Peripheral blood mononuclear cell (primary cell): ENCODE measurements around the genes MXI1, SMNDC1 and DUSP5.

- PRO-cap, 8 experiments, result no peak in any of the 8 experiments
Measured at GRCh38 chr10:109282660-109283086, 640.6 kb downstream of the XPNPEP1 start.

DNA sequence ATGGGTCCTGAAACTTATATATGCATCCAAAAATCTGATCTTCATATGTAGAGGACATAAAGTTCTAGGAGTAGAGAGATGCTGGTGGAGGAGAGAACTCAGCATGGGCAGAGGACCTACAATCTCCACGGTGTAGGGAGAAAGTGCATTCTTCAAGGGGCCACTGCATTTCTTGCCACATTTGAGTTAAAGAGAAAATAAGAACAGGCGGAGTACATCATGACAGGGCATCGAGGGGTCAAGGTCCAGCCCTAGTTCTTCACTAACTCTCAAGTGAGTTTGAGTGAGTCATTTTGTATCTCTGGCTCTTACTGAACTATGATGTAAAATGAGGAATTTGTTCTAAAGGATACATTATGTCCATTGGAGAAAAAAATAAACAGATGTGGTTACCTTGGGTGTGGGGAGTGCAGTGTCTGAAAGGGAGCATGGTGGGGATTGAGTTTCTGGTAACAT is 182.9 kb downstream of the XPNPEP1 start:
- PRO-cap, 8 experiments, result no peak in any of the 8 experiments

GRCh38 chr10:110204042-110204395 is 3.4 kb upstream of the MXI1 start:
- PRO-cap, 8 experiments, result no peak in any of the 8 experiments

DNA sequence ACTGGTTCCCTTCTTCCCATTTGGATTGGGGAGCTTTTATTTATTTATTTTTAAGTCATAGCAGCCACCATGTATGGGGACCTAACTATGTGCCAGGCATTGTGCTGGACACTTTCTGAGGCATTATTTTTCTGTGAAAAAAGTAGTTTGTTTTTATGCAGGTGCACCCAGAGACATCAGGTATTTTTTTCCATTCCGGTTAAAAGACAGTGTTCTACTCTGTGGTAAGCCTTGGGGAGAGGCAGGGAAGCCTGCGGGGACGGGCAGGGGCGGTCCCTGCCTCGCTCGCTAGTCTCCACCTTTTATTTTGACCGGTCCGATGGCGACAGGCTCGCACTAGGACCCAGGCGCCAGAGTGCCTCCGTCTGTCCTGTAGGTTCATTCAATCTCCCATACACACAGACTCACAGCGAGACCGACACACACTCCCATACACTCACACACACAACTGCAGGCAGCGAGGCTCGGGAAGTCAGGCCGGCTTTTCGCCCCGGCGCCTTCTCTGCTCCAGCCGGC is at the start of gene MXI1:
Gene MXI1, plus strand, starts transcription at position 393 of the 516 bp plus-strand sequence.
- PRO-cap, 8 experiments, result peak in 2 of 8 experiments; most common plus-strand start position 447 of the sequence (in 2)

DNA sequence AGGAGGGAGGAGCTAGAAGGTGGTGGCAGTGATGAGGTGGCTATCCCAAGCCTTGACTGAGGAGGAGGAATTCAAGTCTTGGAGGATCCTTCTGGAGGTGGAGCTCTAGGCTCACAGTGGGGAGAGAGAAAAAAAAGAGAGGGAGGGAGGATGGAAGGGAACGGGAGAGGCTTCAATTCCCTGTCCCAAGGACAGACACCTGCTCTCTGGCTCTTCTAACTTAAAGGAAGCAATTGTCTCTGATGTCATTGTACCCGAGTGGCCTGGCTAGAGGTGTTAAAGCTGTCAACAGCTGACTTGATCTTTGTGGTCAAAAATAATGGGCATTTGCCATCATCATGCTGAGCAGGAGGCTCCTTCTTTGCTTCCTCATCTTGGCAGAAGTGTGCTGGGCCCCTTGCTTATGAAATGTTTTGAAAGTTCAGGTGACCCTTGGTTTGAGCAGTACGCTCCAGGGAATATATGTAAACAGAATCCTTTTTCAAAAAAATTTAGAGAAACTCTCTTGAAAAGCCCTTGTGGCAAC is 8.4 kb downstream of the MXI1 start:
- PRO-cap, 8 experiments, result no peak in any of the 8 experiments

- PRO-cap, 8 experiments, result no peak in any of the 8 experiments
Measured at GRCh38 chr10:110297388-110298020, 7.2 kb downstream of the SMNDC1 start.

- PRO-cap, 8 experiments, result peak in 8 of 8 experiments; most common plus-strand start chr10:110305049 (in 4); most common minus-strand start chr10:110304920 (in 8)
Measured at GRCh38 chr10:110304642-110305460, at the start of gene SMNDC1. TSS of gene SMNDC1 (minus strand) at chr10:110304920.

DNA sequence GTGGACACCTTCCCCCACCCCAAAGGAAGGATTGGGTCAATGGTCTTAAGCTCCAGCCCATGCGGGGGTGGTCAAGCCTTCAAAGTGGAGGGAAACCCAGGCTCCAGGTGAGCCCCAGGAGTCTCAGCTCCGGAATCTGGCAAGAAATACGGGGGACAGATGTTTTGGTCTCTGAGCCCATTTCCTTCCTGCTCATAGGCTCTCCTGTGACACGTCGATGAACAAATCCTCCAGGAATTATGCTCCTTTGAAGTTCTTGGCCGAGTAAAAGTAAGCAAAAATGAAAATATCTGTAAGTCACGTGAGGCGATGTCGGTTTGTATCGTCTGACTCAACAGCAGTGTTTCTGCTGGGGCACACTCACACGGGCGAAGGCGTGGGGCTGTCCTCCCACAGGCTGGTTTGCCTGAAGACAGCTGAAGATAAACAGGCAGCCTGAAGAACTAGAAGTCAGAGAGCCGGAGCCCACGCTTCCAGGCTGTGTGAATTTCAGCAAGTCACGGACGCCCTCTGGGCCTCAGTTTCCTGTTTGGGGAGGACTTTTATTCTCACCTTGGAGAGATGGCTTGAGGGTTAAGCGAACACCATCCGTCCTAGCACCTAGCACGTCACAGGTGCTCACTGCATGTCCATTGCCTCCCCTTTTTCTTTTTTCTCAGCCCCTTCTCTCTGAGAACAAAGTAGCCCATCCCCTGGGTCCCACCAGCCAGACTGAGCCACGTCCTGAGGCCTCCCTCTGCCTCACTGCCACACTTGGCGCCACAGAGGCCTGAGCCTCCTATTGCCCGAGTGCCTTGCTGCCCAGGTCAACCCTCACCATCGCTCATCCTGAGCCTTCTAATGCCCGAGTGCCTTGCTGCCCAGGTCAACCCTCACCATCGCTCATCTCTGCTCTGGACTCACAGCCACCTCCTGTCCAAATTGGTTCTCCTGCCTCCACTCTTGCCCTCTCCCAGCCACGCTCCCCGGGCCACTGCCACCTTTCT is 52.8 kb upstream of the SMNDC1 start:
- PRO-cap, 8 experiments, result peak in 6 of 8 experiments; most common plus-strand start position 363 of the sequence (in 5)

DNA sequence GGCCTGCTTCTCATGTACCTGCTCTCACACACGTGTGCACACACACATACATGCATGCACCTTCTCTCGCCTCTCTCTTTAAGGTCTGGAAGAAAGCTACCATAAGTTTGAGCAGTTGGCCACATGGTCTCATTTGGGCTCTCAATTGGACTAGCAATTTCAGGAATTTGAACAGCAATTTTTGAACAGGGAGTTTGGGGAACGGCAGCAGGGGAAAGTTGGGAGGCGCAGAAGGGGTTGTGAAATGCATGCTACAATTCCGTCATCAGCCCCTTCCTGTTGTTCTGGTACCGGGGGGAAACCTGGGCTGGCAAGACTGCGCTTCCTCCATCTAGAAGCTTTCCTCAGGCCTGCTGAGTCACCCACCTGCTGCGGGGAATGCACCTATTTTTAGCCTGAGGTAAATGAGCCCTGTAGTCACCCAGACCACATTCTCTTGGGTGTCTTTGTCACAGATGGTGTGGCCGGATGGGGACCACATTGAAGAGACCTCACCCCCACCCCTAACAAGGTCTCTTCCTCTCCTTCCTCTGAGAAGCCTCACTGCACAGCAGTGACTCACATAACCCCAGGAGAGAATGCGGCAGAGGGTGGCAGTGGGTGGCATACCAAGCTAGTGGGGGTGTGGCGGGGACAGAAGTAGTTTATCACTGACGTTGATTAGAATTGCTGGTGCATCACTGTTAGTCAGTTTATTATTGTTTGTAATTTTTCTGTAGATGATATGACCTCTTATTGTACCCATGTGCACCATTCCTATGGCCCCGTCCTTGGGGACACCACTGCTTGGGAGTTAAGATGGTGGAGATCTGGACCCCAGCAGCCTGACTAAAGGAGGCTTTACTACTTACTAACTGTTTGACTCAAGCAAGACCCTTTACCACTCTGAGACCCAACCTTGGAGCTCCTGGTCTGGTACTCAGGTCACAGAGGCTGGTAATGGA is 83.1 kb upstream of the DUSP5 start:
- PRO-cap, 8 experiments, result peak in 7 of 8 experiments; most common plus-strand start position 431 of the sequence (in 6); most common minus-strand start position 580 of the sequence (in 7)

GRCh38 chr10:110420759-110421106 is 77.0 kb upstream of the DUSP5 start:
- PRO-cap, 8 experiments, result peak in 4 of 8 experiments; most common plus-strand start chr10:110420902 (in 2)

- PRO-cap, 8 experiments, result peak in 8 of 8 experiments; most common plus-strand start chr10:110497907 (in 8); most common minus-strand start chr10:110497739 (in 7)
Measured at GRCh38 chr10:110497121-110498047, at the start of gene DUSP5. TSS of gene DUSP5 (plus strand) at chr10:110497907.

GRCh38 chr10:110504857-110505250 is 7.1 kb downstream of the DUSP5 start:
- PRO-cap, 8 experiments, result peak in 3 of 8 experiments; most common plus-strand start chr10:110505055 (in 3)

DNA sequence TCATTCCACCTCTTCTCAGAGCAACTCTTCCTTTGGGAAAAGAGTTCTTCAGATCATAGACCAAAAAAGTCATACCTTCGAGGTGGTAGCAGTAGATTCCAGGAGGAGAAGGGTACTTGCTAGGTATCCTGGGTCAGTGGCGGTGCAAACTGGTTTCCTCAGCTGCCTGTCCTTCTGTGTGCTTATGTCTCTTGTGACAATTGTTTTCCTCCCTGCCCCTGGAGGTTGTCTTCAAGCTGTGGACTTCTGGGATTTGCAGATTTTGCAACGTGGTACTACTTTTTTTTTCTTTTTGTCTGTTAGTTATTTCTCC is 13.4 kb downstream of the DUSP5 start:
- PRO-cap, 8 experiments, result peak in 4 of 8 experiments; most common plus-strand start position 129 of the sequence (in 4)

GRCh38 chr10:110511422-110511947 is 13.8 kb downstream of the DUSP5 start:
- PRO-cap, 8 experiments, result peak in 4 of 8 experiments; most common plus-strand start chr10:110511639 (in 2)

DNA sequence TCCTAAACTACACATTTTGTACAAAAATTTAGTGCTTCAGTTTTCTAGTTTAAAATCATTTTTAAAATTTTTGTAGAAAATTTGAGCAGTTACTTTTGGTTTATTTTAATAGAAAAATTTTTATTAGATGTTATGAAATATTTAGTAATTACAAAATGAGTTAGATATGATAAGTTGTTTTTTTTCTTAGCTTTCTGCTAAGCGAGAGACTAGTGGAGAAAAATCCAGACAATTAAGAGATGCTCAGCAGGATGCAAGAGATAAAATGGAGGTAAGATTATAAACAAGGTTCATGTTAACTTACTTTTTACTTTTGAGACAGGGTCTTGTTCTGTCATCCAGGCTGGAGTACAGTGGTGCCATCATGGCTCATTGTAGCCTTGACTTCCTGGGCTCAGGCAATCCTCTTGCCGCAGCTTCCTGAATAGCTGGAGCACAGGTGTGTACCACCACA is 14.9 kb downstream of the SMC3 start:
- PRO-cap, 8 experiments, result no peak in any of the 8 experiments

DNA sequence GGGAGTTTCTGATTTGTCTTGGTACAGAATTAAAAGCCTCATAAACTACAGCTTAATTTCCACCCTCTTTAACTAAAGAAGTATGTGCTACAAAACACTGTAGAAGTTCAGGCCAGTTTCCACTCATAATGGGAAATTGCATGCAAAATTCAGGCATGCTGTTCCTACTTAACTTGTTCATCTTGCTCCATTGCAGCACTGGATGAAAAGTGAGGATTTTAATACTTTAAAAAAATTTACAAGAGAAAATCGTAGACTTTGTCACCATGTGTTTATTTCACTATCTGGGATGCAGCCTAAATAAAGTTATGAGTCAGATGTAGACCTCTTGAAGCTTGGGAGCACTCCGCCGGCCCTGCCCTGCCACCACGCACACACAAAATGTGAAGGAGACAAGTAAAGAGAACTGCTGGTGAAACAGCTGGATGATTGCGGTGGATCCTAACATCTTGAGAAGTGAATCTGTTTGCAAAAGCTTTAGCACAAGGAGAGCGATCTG is 40.4 kb downstream of the RBM20 start:
- PRO-cap, 8 experiments, result no peak in any of the 8 experiments

- PRO-cap, 8 experiments, result no peak in any of the 8 experiments
Measured at GRCh38 chr10:110724106-110724749, 80.1 kb downstream of the RBM20 start.

DNA sequence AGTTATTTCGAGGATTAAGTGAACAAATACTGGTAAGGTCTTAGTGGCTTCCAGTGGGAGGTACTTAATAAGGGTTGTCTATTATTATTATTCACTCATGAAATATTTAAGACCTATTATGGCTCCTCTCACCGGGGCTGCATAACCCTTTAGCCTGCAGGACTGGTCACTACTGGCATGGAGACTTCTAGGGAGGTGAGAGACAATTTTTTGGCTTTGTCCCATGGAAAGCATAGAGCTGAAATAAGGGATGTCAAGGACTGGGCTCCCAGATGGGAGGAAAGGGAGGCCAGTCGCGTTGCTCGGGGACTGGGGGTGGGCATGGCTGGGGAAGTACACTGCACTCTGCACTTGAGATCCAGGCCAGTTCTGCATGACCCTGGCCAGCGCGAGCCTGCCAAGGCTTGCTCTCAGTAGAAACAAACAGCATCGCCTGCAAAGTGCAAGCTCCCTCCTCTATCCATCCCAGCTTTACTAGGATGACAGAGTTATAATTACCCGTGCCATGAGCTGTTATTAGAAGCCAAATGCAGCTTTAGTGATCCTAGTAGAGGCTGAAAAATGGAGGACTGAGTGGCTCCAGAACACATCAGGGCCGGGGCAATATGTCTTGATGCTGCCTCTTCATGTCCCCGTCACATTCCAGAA is 43.9 kb upstream of the PDCD4 start:
- PRO-cap, 8 experiments, result no peak in any of the 8 experiments

- PRO-cap, 8 experiments, result no peak in any of the 8 experiments
Measured at GRCh38 chr10:110947088-110947953, 27.9 kb downstream of the SHOC2 start.

DNA sequence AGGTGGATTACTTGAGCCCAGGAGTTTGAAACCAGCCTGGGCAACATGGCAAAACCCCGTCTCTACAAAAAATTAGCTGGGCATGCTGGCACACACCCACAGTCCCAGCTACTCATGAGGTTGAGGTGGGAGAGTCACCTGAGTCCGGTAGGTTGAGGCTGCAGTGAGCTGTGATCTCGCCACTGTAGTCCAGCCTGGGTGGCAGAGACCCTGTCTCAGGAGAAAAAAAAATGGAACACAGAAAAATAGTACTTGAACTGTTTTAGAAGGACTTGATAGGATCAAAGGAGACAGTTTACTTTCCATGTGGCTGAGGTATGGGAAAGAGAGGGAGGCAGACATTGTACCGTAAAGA is 53.2 kb downstream of the SHOC2 start:
- PRO-cap, 8 experiments, result no peak in any of the 8 experiments